ENCODE measurements around a stretch of chr3.

DNA sequence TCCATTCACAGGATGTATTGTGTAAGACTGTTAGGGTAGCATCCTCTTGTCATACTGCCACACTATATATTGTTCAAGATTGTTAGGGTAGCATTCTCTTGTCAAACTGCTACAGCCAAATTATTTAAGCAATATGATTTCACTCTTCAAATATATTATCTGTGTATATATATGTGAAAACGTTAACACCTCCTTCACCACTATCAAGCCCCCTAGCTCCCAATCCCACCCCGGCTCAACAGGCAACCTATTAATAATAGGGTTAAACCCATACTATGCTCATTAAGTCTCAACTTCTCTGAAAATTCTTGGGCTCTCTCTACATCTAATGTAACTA is 3.4 kb downstream of the RPL22L1 start:
- PRO-cap, 2 experiments = no peak in any of the 2 experiments

GRCh38 chr3:171045130-171045432 is 18.6 kb upstream of the SLC2A2 start:
- PRO-cap, 2 experiments = no peak in any of the 2 experiments

- PRO-cap, 2 experiments = no peak in any of the 2 experiments
Measured at GRCh38 chr3:171166966-171167356, 140.4 kb upstream of the SLC2A2 start.

DNA sequence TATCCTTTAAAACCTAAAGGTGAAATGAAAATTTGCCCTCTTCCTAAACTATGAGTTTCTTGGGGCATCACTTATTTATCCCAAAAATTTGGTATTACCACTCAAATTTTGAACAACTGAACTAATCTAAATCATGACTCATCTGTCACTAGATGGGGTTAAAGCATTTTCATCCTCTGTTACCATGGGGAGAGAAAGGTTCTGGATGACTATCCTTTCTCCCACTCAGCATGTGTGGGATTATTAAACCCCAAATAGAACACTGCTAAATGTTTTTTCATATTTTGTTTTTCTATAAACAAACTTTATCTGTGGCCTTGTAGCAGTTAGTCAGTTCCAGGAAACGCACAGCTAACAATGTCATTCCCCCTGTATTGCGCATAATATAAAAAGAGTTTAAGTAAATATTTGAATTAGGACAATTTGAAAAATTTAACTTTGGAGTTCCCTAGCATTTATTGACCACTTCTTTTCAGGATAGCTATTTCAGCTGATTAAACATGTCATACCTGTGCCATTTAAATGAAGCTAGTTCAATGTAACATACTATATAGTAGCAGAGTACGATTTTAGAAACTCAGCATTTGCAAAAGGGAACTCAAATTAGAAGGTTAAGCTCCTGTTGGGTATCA is 9.3 kb upstream of the TMEM212 start:
- PRO-cap, 2 experiments = no peak in any of the 2 experiments

DNA sequence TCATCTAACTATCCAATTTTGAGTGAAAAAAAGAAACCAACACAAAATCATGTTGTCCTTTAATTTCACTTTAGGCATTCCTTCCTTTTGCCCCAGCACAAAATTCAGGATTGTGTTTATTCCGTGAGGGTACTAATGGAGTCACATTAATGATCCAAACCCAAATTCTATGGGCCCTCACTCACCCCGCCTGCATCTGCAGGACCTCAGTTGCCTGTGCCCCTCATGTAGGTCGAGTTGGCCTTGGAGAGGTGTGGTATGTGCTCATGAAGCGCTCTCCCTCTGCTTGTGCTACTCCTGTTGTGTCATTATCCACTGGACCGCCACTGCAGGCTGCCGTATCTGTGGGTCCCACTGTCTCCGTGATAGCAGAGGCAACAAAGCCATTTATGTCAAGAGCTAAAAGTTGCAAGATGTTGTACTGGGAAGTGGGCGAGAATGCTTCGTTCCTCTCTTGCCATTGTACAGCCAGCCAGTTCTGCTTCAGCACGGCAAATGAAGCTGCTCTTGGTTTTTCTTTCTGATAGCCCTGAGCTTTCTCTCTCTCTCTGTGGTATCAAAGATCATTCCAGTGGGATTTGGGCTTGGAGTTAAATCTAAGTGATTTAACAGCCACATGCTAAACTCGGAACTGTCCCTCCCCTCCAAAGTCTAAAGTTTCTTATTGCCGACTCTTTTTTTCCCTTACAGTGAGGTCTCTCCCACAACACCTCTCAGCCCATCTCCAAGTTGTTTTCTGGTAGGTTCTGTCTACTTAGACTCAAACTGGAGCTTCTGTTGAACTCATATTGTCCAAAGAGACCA is 89.0 kb downstream of the TMEM212 start:
- PRO-cap, 2 experiments = no peak in any of the 2 experiments

- PRO-cap, 2 experiments = no peak in any of the 2 experiments
Measured at GRCh38 chr3:172051256-172052415, 12.3 kb downstream of the FNDC3B start.

GRCh38 chr3:172071253-172072125 is 32.1 kb downstream of the FNDC3B start:
- PRO-cap, 2 experiments = no peak in any of the 2 experiments

- PRO-cap, 2 experiments = no peak in any of the 2 experiments
Measured at GRCh38 chr3:172323799-172324903, 124.1 kb downstream of the GHSR start.

GRCh38 chr3:172343865-172344231 is 104.4 kb downstream of the GHSR start:
- PRO-cap, 2 experiments = no peak in any of the 2 experiments

DNA sequence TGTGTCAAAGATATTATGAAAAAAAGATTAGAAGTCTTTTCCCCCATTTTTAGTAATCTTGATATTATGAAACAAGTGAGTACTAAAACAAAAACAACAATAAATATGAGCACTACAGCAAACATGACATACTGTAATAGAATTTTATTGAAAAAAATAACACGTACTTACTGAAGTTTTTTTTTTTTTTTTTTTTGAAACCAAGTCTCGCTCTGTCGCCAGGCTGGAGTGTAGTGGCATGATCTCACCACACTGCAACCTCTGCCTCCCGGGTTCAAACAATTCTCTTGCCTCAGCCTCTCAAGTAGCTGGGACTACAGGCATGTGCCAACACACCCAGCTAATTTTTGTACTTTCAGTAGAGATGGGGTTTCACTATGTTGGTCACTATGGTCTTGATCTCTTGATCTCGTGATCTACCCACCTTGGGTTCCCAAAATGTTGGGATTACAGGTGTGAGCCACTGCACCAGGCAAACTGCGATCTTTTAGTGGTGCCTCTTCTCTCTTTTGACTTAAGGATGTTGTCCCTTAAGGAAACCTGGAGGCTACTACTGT is 17.6 kb downstream of the TNFSF10 start:
- PRO-cap, 2 experiments = no peak in any of the 2 experiments

GRCh38 chr3:172586034-172586284 is 62.7 kb upstream of the TNFSF10 start:
- PRO-cap, 2 experiments = no peak in any of the 2 experiments

DNA sequence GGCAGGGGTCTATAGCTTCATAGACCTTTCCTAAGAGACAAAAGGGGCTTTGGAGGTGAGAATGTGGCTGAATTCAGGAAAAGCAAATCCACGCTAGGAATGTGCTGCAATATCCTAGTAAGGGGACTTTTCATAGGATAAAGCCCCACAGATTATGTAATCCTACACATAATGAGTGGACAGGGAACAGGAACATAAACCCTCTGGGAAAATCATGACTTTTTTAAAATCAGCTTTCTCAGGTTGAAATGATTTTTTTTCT is 1.4 kb downstream of the NCEH1 start:
- PRO-cap, 2 experiments = no peak in any of the 2 experiments

- PRO-cap, 2 experiments = no peak in any of the 2 experiments
Measured at GRCh38 chr3:174448278-174448677, 410.9 kb upstream of the NAALADL2 start.

DNA sequence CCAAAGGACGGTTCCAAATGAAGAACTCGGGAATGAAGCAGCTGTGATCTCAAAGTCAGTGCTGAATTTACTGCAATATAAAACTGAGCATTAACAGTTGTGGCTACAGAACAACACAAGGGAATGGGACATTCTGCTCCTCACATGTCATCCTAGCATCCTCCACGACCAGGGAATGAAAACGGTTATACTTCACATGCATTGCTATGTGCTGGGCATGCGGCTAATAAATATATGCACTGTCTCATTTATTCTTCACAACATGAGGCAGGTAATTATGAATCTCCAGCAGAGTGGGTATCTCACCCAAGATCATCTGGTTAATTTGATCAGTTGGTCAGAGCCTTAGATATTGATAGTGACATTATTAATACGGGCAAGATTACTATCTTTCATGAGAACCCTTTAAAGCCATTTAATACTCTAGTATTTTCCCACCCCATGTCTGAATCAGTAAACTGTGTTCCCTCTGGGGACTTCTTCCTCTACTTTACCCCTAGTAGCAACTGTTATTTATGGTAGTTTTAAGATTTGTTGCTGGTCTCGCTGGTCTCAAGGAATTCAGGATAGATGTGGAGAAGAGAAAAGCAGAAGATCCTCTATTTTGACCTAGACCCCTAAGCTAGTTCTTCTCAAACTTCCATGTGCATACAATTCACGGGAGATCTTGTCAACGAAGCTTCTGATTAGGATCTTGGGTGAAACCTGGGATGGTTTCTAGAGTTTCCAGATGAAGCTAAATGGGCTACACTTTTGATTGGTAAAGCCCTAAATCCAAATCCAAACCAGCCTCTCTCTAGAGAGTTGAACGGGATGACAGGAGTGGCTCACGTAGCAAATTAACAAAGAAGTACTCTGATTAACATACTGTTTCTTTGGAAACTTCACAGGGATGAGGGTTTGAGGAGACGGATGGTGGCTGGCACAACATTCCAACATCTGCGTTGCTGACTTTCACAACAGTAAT is 181.8 kb downstream of the TBL1XR1 start:
- PRO-cap, 2 experiments = no peak in any of the 2 experiments

- PRO-cap, 2 experiments = no peak in any of the 2 experiments
Measured at GRCh38 chr3:177050433-177050739, 146.9 kb downstream of the TBL1XR1 start.

DNA sequence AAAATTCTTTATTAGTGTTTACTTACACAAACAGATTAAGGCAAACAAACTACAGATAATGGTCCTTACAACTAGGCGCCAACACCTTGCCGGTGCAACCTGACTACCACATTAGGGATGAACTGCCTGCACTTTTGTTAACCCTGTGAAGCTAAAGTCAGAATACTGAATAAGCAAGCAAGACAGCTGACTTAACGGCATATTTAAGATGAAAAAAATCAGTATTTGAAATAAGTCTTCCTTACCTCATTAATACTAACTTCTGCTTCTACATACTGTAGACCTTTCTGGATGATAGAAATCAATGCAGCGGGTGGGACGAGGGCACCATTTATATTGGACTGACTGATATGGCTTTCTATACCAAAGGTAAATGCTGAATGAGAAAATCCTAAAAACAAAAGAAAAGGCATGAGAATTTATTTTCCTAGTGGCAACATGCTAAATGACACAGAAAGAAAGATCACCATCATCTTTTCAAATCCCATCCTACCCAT is 143.7 kb downstream of the TBL1XR1 start:
- PRO-cap, 2 experiments = no peak in any of the 2 experiments

DNA sequence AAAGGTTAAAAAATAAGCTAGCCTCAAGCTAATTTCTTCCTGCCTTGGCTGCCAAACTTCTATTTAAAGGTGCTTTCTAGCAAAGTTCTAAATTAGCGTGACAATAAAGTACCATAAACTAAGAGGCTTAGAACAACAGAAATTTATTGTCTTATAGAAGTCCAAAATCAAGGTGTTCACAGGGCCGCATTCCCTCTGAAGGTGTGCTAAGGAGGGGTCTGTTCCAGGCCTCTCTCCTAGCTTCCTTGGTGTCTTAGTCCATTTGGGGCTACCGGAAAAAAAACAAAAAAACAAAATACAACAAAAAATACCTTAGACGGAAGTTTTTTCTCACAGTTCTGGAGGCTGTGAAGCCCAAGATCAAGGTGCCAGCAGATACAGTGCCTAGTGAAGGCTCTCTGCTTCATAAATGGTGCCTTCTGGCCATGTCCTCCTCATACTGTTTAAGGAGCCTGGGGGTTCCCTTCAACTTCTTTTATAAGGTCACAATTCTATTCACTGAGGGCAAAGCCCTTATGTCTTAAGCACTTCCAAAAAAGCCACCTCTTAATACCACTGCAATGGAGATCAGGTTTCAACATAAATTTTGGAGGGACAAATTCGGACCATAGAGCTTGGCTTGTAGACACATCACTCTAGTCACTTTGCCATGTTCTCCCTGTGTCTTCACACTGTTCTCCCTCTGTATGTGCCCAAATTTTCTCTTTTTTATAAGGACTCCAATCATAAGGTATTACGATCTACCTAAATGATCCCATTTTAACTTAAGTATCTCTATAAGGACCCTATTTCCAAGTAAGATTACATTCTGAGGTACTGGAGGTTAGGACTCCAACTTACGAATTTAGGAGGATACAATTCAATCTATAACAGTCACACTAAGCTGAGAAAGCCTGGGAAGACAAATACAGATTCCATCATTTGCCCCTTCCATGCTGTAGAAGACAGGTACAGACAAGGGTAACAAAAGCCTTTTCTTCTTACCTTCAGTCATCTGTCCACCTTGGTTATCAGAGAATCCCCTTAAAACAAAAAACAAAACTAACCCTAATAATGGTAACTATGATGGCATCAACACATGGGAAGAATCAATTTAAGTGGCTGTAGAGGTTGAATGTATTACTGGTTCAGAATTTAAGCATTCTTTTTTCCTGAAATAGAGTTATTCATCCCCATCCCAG is 121.2 kb downstream of the TBL1XR1 start:
- PRO-cap, 2 experiments = no peak in any of the 2 experiments

GRCh38 chr3:177116220-177117130 is 80.8 kb downstream of the TBL1XR1 start:
- PRO-cap, 2 experiments = no peak in any of the 2 experiments

GRCh38 chr3:177145347-177146150 is 51.7 kb downstream of the TBL1XR1 start:
- PRO-cap, 2 experiments = no peak in any of the 2 experiments

DNA sequence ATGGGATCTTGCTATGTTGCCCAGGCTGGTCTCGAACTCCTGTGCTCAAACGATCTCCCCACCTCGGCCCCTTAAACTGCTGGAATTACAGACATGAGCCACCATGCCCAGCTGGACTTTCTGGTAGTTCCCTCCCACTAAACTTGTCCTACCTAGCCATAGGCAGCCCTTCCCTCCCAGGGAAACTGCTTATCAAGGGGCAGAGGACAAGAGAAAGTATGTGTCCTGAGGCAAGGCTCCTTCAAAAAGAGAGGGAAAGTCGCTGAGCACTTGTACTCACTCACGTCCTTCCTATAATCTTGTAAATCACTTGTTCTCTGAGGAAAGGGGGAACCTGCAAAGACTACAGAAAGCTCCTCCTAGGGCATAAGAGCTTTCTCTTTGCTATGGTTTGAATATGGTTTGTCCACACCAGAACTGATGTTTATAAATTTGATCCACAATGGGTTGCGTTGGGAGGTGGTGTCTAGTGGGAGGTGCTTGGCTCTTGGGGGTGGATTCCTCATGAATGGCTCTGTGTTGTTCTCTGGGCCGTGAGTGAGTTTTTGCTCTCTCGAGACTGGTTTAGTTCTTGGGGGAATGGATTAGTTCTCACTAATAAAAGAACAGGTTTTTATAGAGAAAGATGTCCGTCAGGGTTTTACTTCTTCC is 13.7 kb upstream of the TBL1XR1 start:
- PRO-cap, 2 experiments = no peak in any of the 2 experiments